Vermiform appendix (tissue), 1 donor: ENCODE data around the gene IL37.

GRCh38 chr2:112911089-112911403, at the start of gene IL37:
IL37 (plus strand) TSS chr2:112911165.
- PRO-cap = no peak

DNA sequence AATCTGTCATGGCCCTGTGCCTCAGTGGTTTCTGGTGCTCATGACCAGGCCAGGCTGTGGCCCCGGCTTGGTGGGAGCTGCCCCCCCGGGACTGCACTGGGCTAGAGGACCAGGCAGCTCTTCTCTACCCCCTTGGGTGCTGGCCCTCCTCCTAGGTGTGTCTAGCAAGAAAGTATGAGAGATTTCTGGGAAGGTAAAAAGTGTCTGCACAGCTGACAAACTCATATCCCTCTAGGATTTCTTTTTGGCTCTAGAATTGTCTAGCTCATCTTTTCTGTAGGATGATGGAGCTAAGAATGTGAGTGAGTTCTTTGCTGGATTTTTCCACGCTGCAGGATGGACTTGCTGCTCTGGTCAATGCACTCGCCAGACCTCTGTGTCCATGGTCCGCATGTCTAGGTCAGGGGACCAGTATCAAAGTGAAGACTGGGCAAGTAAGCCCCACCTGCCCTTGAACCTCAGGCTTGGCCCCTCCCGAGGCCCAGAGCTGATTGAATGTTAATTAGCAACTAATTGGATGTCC, 15.8 kb upstream of the PSD4 start:
- PRO-cap = no peak

DNA sequence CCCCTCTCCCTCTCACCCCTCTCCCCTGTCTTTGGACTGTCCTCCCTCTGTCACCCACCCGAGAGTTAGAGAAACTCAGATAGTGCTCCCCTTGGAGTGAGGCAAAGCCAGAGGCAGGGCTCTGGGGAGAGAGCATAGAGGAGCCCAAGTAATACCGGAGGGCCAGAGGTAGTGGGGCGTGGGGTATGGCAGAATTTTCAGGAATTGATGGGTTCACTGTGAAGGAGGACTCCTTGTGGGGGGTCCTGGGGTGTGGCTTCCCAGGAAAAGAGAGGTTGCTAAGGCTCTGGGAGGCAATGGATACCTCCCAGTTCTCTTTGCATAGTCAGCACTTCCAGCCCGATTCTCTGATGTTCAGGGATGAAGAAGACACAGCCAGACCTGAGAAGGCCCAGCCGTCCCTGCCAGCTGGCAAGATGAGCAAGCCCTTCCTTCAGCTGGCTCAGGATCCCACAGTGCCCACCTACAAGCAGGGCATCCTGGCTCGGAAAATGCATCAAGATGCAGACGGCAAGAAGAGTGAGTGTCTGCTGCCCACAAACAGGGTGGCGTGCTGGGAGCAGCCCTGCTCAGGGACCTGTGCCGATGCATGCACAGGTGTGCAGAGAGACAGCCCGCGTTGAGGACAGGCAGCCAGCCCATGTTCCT, 22.1 kb downstream of the PSD4 start:
- PRO-cap = no peak

DNA sequence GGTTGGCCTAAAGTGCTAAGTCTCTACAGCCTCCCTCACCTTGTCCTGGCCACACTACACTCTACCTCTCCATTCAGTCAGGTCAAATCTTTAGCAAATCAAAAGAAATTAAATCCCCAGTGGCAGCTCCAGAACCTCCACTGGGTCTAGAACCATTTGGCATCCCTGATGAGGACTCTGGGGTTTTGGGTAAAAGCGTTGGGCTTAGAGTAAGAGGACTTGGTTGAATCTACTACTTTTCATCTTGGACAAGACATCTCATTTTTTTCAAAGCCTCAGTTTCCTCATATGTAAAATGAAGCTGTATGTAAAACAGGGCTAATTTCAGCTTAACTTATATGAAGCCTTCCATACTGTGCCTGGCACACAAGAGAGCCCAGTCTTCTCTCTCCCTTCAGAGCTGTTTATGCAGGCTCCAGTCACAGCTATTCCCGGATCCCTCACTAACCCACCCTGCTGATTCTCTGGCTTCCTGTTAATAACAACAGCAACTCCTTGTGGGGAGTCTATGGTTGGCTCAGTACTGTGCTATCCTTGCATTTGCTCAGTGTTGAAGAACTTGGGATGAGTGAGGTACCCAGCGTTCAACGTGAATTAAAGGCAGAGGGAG, 42.9 kb downstream of the PSD4 start:
- PRO-cap = no peak

DNA sequence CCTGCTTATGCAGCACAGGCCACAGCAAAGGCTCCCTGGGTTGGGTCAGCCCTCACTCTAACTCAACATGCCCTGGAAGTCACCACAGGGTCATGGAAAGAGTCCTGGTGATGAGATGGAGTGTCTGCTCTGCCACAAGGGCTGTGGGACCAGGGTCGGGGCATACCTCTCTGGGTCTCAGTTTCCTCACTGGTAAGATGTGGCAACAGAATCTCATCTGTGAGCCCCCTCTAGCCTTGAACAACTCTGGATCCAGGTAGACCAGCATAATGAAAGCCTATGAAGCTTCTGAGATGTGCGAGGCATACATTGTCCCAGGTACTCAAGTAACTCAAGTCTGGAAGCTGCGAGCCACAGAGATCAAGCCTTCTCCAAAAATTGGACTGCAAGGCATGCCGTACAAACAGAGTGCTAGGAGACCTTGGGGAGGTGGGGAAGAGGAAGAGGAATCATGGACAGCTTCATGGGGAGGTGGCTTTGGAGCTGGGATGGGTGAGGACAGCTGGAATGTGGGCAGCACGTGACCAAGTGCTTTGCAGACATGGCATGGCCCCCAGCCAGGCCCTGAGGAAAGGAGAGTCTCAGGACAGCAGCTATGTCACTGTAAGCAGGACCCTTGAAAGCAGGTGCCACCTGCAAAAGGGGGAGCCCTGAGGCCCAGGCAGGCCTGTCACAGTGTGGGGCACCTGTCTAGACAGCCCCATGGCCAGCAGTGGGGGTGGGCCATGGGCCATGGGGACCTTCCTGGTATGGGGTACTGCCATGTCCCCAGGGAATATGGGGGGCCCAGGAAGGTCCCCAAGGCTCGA, 10.3 kb downstream of the PAX8 start:
- PRO-cap = no peak

DNA sequence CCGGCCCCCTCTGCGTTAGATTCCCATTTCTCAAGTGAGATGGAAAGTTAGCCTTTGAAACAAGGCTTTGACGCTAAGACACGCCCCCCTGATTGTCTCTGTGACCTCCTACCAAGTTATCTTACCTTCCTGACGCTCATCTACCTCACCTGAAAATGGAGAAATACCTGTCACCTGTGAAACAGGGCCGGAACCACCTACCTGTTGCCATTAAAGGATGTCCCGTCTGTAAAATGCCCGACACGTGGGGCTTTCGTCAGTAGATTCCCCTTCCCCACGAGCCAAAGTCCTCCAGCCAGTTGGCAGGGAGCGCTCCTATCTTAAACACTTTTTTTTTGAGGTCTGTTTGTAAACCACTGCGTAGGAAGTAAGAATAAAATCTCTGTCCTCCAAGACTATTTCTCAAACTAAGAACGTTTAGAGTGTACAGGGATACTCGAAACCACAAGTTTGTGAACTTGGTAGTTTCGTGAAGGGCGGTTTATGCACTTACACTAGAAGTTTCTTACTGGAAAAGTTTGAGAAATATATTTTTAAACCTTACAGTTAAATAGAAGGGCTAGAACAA, 797 bp downstream of the ZNG1B start:
- PRO-cap = no peak

- PRO-cap = unidirectional peak, plus-strand start at chr2:113541473; unidirectional peak, plus-strand start at chr2:113541520
Measured at GRCh38 chr2:113541032-113541701, 42.7 kb downstream of the FOXD4L1 start.

- PRO-cap = unidirectional peak, plus-strand start at chr2:113676148
Measured at GRCh38 chr2:113675730-113676384, 48.8 kb downstream of the RABL2A start.

- PRO-cap = no peak
Measured at GRCh38 chr2:113737589-113738702, 18.5 kb downstream of the SLC35F5 start.

DNA sequence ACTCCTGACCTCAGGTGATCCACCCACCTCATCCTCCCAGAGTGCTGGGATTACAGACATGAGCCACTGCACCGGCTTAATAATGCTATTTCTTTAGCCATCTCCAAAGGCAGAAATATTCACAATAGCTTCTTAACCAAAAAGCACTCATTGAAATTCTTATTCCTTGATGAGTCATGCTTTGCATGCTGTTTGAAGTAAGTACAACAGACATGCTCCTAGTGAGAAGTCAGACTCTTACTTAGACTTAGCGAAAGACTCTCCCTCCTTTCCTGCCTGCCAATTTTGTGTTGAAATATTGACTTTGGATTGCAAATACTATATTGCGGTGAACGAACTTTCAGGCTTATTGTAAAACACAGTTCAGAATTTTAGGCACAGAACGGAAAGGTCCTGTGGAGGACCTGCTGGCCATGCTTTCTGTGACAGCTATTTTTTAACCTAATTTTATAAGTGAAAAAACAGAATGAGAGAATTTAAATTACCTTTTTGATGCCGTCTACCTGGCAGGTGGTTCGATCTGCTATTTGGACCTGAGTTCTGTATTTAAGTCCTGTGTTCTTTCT, 4.5 kb downstream of the ACTR3 start:
- PRO-cap = no peak

- PRO-cap = no peak
Measured at GRCh38 chr2:114543279-114543677, 100.8 kb downstream of the DPP10 start.

GRCh38 chr2:116135238-116135574, 1679.3 kb upstream of the DDX18 start:
- PRO-cap = no peak

DNA sequence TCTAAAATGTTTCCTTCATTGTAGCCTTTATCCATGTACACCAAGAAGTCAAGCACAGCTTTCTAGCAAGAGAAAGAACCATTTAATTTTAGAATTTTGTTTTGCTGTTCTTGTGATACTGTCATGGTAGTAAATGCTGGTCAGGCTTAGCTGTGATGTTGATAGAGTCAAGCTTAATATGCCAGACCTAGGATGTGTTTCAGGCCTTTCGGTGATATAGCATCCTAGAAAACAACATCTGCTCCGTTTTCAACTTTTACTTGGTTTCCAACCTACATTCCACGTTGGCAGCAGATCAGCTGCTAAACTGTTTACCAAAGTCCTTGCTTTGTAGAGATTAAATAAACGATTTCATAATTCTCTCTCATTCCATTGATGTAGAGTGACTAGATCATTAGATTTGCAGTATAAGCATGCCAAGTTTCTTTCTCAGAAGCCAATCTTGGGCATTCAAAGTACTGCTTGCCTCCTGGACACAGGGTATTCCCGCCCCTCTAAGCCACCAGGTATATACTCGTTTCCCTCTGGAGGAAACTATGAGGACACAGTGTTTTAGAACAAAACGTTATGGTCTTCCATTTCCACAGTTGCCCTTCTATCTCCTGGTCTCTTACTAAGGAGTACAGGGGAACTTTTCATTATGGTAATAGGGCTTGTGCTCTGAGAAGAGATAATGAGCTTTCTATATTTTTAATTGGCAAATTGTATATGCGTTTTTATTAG, 10.6 kb upstream of the INSIG2 start:
- PRO-cap = no peak

GRCh38 chr2:118146193-118147075, 58.2 kb downstream of the INSIG2 start:
- PRO-cap = no peak

DNA sequence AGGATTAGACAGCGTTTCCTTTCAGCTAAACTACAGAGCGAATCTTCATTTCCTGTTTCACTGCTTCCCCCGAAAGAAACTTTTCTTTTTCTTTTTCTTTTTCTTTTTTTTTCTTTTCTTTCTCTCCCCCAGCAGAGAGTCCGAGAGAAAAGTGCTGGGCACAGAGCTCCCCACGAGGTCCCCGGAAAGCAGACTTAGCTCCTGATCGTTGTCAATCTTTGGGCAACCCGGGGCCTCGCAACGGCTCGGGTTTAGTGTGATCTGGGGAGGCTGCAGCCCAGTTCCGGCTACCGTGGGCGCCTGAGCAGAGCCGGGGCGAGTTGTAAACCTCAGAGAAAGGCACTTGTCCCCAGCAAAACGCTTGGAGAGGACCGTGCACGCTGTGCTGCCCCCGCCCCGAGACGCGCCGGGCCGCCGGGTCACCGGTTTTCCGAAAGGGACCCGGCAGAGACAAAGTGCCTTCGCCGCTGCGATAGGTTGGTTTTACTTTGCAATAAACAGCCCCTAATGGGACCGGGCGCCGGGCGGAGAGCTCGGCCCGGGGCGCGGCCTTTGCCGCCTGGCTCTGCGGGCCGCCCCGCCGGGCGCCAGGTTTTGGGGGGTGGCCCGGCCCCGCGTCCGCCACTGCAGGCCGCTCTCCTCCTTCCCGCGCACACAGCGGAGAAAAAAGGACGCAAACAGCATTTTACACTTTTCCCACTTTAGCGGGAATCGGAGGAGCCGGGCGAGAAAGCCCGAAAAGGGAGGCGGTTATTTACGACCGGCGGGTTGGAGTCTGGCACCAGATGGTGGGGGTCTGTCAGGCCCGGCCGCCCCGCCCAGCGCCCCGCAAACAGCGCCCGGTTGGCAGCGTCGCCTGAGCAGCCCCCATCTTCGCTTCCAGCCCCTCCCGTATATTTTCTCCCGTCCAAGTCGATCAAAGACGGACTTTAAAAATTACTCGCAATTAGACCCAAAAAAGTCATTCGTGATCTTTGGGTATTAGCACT, 136.0 kb downstream of the INSIG2 start:
- PRO-cap = bidirectional peak, plus-strand start at position 254 of the sequence, minus-strand start at position 253 of the sequence

DNA sequence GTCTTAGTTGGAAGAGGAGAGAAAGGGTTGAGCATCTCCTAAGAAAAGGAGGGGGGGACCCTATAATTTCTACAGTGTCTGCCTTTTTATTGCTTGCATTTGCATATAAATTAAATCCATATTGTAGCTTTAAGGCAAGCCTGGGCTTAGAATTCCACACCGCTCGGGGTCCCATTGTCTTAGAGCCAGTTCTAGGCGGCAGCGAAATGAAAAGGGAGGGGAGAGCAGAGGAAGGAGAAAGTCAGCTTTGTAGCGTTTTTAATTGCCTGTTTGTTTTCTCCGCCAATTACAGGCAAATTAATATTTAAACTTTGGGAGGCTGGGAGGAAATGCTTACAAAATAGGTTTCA, 39.4 kb downstream of the EN1 start:
- PRO-cap = no peak

- PRO-cap = no peak
Measured at GRCh38 chr2:118846071-118846288, 1.5 kb downstream of the EN1 start.

- PRO-cap = no peak
Measured at GRCh38 chr2:119158378-119158589, 267 bp downstream of the C1QL2 start.

DNA sequence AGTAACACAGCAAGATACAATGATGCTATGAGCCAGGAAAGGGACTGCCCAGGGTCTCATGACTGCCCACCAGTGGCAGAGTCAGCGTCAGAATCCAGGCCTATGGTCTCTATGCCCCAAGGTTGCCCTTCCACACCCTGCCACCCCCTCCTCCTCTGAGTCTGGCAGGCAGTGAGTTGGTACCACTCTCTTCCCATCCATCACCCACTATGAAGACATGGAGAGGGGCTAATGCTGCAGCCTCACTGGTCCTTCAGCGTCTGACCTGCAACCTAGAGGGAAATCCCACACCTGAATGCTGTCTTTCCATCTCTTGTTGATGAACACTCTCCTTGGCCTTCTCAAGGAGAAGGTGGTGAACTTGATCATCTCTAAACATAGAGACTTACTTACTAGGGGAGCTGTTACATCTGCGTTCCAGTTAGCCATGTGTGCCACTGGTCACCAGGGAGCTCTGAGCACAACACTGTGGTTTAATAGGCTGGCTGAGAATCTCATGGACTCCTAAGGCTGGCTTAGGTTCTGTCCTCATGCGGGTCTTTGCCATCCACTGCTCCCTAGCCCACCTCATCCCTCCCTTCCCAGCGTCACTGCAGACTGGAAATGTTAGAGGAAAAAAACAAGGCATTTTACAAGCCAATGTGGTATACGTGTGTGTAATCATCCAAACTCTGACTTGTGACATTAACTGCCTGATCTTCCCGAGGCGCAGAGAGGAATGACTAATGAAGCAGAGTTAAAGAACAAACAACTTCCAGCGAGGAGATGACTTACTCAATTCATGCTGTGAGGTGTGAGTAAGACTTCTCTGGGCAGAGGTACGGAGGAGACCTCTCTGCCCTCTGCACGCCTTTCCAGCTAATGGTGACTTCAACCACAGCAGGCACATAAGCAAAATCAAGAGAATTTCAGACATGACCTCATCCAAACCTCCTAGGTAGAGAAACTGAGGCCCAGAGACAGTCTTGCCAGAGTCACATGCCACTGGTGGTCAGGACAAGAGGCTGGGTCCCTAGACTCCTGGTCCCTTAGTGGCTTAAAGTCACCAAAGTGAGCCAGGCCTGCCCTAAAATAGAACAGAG, 28.9 kb downstream of the STEAP3 start:
- PRO-cap = no peak

GRCh38 chr2:119349327-119349839, 17.3 kb downstream of the C2orf76 start:
- PRO-cap = no peak